SEM (cell line): ENCODE data around the genes SNTB2 and PDPR.

DNA sequence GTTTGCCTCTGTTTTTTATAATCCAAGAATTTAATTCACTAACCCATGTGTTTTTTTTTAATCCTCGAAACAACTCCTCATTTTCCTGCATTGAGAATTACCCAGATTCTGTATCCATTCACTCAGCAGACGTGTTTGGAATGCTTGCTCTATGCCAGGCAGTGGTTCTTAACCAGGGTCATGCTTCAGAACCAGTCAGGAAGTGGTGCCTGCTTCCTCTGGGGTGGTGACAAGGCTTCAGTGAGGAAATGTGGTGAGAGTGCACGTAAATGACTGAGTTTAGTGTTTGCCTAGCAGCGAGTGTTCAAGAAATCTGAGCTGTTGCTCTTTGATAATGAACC, 9.8 kb downstream of the ZFP90 start:
- PRO-cap: no peak

- PRO-cap: no peak
Observed at GRCh38 chr16:68589330-68589628, 50.2 kb downstream of the ZFP90 start.

DNA sequence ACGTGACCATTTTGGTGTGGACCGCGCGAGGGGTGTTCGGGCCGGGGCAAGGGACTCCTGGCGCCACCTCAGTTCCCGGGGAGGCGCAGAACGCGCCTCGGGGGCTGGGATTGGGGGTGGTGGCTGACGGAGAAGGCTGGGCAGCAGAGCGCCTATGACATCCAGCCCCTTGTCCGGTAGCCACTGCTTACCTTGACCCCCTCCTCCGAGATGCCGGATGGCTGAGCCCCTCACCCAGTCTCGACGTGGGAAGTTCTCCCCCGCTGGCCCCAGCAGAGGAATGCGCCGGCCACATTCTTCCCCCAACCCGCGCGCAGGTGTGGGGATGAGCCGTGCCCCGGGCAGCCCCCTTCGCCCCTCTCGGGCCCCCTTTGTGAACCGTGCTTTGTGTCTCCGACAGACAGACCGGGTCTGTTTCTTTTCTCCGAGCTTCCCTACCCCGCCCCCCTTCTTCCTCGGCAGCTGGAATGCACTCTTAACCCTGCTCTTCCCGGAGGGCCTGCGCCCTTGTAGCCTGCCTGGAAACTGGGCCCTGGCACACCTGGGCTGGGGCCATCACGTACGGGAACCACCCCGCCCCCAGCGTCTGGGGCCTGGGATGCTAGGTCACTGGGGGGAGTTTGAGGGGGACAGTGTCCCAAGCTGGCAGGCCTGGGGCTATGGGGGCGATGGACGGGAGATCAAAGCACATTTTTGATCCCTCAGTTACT, 834 bp downstream of the CDH3 start:
- PRO-cap: no peak

GRCh38 chr16:68658250-68659119, 13.4 kb downstream of the CDH3 start:
- PRO-cap: no peak

DNA sequence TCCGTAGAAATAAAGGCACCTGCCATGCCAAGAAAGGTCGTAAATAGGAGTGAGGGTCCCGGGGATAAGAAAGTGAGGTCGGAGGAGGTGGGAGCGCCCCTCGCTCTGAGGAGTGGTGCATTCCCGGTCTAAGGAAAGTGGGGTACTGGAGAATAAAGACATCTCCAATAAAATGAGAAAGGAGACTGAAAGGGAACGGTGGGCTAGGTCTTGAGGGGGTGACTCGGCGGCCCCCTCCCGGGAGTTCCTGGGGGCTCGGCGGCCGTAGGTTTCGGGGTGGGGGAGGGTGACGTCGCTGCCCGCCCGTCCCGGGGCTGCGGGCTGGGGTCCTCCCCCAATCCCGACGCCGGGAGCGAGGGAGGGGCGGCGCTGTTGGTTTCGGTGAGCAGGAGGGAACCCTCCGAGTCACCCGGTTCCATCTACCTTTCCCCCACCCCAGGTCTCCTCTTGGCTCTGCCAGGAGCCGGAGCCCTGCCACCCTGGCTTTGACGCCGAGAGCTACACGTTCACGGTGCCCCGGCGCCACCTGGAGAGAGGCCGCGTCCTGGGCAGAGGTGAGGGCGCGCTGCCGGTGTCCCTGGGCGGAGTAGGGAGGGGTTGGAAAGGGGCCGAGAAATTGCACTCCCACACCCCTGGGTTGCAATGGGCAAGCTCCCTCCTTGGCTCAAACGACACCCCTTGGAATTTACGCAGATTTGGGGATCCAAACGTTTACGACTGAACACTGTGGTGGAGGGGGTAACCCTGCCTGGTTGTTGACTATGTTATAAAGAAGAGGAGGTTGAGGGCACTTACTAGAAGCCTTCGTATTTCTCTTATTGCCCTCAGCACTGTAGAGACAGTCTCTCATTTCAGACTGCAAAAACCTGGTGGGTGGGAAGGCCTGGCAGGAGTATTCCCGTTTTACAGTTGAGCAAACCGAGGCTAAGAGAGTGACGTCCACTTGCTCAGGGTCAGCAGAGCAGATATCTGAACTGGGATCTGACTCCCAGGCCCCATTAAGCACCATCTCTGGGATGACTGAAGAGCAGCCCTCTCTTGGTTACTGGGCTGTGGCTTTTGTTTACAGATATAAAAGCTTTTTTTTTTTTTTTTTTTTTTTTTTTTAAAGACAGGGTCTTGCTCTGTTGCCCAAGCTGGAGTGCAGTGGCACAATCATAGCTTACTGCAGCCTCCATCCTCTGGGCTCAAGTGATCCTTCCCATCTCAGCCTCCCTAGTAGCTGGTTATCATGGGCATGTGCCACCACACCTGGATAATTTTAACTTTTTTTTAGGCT, 1.2 kb downstream of the CDH1 start:
- PRO-cap: no peak

GRCh38 chr16:68754346-68754867, 17.3 kb downstream of the CDH1 start:
- PRO-cap: no peak

GRCh38 chr16:68841267-68841751, 2.0 kb upstream of the TANGO6 start:
- PRO-cap: no peak

GRCh38 chr16:68916370-68916574, 72.9 kb downstream of the TANGO6 start:
- PRO-cap: no peak

GRCh38 chr16:68971963-68972531, 128.7 kb downstream of the TANGO6 start:
- PRO-cap: no peak

DNA sequence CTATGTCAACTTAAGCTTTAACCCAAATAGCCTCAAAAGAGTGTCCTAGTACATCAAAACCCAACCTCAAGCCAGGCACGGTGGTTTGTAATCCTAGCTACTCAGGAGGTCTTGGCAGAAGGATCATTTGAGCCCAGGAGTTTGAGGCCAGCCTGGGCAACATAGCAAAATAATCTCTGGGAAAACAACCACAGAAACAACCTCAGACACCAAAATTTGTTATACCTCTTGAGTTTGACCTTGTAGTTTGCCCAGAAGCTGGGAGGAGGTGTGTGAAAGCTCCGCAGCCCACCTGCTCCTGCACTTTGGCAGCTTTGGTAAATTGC, 12.8 kb upstream of the HAS3 start:
- PRO-cap: no peak

- PRO-cap: no peak
Observed at GRCh38 chr16:69171327-69171747, 15.6 kb upstream of the SNTB2 start.

DNA sequence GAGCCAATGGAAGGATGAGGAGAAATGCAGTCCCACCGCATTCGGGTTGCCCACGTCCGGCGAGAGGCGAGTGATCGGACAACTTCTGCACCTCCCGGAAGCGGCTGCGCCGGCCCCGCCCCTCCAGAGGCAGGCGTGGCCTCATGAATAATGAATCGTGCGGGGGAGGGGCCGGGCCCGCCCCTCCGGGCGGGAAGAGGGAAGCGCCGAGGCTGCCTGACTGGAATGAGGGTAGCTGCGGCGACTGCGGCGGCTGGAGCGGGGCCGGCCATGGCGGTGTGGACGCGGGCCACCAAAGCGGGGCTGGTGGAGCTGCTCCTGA, at the start of gene SNTB2:
Gene SNTB2 (plus strand): TSS at position 223 of the 322 bp plus-strand sequence.
- PRO-cap: bidirectional peak, plus-strand start at position 195 of the sequence, minus-strand start at position 87 of the sequence

DNA sequence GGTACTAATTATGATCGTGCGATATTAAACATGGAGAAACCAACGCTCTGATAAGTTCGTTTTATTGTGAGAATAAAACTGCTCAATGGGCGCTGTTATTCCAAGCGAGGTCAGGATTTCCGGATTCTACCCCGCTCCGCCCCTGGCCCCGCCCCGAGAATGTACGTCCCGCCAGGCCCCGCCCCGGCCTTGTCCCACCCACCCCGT, 280 bp upstream of the VPS4A start:
- PRO-cap: bidirectional peak, plus-strand start outside the sequence, minus-strand start at position 119 of the sequence

DNA sequence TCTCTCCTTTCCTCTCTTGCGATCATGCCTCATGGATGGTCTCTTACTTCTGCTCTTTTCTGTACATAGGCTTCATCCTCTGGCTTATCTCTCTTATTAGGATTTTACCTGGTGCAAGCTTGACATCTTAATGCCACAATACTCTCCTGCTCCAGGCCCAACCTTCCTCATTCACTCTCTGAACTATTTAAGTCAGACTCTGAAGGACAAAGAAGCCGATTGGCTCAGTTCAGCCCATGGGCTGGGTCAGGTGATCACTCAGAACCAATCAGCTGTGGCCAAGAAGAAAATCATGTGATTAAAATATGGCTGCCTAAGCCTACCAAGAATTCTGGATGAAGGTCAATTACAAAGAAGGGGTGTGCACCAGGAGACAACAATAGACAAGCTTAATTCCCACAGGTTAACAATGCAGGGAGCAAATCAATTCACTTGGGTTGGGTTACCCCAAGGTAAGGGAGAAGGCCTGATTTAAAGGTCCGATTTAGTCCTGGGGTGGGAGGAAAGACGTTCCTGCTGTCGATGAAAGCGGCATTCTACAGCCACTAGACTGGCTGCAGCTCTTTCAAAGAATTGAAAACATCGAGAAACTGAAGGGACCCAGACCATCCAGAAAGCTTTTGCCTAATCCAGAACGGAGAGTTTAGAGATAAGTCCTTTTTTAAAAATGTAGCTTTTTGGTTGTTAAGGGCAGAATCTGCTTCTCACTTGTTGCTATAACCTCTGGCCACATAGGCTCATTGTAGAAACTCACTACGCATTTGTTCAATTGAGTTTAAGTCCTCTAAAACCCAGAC, 42.9 kb upstream of the NFAT5 start:
- PRO-cap: bidirectional peak, plus-strand start at position 293 of the sequence, minus-strand start at position 189 of the sequence

DNA sequence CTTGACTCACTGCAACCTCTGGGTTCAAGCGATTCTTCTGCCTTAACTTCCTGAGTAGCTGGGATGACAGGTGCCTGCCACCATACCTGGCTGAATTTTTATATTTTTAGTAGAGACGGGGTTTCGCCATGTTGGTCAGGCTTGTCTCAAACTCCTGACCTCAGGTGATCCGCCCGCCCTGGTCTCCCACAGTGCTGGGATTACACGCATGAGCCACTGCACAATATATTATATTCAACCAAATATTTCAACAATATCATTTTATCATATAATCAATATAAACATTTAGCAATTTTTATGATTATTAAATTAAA, 34.2 kb upstream of the NFAT5 start:
- PRO-cap: no peak

- PRO-cap: no peak
Observed at GRCh38 chr16:69824232-69824677, 62.1 kb downstream of the WWP2 start.

GRCh38 chr16:69965663-69965928, 14.5 kb downstream of the CLEC18A start:
- PRO-cap: no peak

- PRO-cap: unidirectional peak, minus-strand start at chr16:70026401
Observed at GRCh38 chr16:70026272-70026765, 75.2 kb downstream of the CLEC18A start.

DNA sequence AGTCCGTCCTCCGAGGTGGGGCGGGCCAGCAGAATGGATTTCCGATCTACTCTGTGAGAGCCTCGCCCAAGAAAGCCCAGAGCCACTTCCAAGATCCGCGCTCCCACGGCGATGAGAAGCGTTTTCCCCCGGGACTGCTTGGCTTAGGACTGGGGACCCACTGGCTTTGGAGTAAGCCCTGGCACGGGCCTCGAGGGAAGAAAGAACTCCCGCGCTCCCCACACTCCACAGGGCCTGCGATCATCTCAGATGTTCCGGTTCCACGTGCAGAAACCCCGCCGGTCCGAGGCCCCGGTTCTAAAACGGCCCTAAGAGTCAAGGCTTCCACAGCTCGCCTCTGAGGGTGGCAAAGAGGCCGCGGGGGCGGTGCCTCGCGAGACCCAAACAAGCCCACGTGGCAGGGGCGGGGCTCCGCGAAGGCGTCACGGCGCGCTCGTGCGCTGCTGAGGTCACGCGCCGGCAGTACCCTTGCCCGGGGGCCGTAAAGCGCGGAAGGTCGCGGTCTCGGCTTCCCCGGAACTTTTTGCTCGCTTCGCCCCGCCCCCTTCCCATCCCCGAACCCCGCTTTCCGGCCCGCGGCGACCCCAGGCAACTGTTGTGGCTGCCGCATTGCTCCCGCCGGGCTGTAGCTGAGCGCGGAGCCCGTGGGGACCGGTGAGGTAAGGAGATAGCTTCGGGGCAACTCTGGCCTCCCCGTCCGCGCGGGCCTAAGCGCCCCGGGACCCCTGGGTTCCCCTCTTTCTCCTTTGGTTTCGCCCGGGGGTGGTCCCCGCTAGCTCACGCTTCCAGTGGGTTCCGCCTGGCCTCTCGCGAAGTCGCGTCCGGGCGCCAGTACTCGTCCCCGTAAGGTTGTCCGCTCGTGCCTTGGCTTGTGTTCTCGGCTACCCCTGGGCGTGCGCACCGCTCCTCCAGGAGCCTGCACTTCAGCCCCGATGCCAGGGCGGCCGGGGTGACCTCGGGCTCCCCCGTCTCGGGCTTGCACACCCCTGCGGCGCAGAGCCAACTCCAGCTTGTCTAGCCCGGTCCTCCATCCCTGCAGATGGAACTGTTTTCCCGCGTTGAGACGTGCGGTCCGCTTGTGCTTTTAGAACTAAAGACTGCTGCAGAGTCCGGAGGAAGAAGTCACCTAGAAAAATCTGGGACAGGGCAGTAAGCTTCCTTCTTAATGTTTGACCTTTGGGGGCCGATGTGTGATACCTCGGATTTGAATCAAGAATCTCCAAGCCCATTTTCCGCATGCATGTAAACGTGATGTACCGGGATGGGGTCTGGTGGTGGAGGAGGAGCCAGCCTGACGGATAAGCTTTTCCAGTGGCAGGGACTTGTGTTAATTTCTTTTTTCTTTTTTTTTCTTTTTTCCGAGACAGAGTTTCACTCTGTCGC, at the start of gene PDPR:
Gene PDPR (plus strand): TSS at position 551 of the 1,383 bp plus-strand sequence.
- PRO-cap: bidirectional peak, plus-strand start at position 626 of the sequence, minus-strand start at position 351 of the sequence; unidirectional peak, minus-strand start at position 925 of the sequence

DNA sequence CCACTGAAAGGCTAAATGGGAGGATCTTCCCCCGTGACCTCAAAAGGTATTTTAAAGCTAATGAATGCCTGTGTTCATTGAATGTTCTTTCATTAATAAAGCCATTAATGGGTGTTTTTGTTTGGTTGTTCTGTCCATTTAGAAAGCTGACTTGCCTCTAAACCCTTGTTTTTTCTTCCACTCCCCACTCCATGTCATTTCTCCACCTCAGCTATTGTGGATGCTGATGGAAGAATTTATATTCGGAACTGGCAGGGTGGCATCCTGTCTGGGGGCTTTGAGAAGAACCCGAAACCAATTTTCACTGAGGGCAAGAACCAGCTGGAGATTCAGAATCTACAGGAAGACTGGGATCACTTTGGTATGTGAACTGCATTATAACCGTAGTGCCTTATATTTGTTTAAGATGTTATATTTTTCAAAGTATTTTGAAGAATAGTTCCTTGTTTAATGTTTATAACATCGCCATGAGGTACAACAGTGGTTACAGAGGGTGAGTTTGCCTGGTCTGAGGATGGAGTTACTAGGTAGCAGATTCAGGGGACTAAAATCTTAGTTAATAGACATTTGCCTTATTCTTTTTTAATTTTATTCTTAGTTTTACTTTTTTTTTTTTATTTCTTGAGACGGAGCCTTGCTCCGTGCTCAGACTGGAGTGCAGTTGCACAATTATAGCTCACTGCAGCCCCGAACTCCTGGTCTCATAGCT, 18.0 kb downstream of the PDPR start:
- PRO-cap: no peak